SK-MEL-5 (cell line): ENCODE data around the gene ZBTB20.

GRCh38 chr3:115134626-115135474, 12.2 kb downstream of the ZBTB20 start:
RAMPAGE:
- cytosol, long total RNA, result no peak
- long total RNA, result no peak
- nucleus, long total RNA, result no peak

DNA sequence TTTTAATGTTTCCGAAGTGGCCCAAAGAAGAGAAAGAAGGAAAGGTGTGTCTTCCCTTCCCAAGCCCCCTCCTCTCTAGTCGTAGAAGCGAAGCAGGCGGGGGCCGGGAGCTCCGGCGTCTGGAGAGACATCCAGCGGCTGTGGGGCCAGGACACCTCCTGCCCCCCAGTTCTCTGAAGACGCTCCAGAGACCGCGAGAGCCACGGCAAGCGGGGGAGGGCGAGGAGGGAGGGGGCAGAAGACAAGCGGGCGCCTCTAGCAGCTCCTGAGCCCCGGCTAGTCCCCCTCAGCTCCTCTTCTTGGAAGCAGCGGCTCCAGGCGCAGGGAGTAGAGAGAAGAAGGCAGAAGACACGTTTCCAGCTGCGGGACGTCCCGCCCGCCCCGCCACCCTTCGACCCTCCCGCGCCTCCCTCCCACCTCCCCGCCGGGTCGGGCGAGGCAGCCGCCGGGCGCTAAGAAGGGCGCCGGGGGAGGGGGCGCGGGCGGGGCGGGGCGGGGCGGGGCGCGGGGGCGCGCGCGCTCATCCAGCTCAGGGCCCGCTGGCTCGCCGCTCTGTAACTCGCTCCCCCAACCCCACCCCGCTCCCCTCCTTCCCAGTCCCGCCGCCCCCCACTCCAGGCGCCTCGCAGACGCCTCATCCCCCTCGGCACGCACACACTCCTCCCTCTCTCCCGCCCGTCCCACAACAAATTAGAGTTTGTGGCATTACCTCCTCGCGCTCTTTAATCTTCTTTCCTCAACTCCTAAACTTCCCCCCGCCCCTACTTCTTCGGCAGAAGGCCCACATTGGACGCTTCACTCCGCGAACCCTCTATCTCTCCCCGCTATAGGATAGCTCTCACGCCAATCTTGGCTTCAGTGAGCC, at the start of gene ZBTB20:
ZBTB20 (minus strand) TSS at position 779 of the 865 bp plus-strand sequence.
RAMPAGE:
- cytosol, long total RNA, result start-site peak on the minus strand centred at position 763 of the sequence, 51 bp wide, 37 and 39 reads in 2 replicates
- long total RNA, result start-site peak on the minus strand centred at position 763 of the sequence, 54 bp wide, 51 and 36 reads in 2 replicates
- nucleus, long total RNA, result start-site peak on the minus strand centred at position 756 of the sequence, 37 bp wide, 588 and 149 reads in 2 replicates

DNA sequence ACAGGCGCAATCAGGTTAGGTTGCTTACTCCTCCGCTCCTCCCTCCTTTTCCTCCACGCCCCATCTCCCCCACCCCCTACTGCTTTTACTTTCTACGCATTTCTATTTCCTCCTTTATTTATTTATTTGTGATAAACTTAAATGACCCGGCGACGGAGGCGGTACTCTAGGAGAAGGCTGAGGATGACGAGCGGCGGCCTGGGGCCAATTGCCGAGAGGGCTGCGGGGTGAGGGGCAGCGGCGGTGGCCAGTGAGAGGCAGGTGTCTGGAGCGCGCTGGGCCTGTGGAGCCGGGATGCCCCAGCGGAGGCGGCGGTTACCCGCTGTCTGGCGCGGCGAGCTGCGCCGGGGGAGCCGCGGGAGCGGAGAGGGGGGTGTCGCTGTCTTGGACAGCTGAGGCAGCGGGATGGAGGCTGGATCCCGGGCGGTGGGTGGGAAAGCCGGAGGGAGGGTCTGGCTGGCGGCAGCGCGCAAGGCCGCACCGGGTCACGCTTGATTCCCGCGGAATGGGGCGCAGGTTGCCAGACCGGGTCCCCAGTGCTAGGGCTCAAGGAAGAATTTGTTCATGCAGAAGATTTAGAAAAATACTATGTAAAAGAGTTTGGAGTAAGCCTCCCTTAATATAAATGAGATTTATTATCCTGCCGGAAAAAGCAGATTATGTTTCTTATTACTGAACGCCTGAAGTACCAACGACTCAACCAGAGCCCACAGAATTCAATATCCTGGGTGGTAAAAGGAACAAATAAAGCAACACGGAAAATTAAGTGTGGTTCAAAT, 851 bp upstream of the ZBTB20 start:
RAMPAGE:
- cytosol, long total RNA, result no peak
- long total RNA, result no peak
- nucleus, long total RNA, result no peak

DNA sequence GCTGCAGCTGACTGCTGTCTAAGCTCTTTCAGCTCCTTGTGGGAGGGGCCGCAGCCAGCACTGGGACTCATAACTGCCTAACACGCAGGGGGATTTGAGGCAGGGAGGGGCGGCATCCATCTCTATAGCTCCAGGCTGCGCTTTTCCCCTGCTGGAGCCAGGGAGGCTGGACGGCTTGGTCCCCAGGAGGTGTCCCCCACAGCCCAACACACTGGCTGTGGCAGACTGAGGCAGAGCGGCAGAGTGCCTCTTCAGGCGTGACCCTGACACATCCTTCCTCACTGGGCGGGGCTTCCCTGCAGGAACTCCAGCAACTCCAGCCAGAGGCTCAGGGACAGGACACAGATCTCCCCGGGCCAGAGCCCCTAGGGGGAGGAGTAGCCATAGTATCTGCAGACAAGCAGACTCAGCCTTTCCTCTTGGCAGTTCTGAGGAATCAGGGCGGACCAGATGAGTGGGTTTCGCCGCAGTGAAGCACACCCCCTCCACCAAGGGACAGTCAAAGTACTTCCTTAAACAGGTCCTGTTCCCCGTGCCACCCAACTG, 107.8 kb upstream of the ZBTB20 start:
RAMPAGE:
- cytosol, long total RNA, result no peak
- long total RNA, result no peak
- nucleus, long total RNA, result no peak

DNA sequence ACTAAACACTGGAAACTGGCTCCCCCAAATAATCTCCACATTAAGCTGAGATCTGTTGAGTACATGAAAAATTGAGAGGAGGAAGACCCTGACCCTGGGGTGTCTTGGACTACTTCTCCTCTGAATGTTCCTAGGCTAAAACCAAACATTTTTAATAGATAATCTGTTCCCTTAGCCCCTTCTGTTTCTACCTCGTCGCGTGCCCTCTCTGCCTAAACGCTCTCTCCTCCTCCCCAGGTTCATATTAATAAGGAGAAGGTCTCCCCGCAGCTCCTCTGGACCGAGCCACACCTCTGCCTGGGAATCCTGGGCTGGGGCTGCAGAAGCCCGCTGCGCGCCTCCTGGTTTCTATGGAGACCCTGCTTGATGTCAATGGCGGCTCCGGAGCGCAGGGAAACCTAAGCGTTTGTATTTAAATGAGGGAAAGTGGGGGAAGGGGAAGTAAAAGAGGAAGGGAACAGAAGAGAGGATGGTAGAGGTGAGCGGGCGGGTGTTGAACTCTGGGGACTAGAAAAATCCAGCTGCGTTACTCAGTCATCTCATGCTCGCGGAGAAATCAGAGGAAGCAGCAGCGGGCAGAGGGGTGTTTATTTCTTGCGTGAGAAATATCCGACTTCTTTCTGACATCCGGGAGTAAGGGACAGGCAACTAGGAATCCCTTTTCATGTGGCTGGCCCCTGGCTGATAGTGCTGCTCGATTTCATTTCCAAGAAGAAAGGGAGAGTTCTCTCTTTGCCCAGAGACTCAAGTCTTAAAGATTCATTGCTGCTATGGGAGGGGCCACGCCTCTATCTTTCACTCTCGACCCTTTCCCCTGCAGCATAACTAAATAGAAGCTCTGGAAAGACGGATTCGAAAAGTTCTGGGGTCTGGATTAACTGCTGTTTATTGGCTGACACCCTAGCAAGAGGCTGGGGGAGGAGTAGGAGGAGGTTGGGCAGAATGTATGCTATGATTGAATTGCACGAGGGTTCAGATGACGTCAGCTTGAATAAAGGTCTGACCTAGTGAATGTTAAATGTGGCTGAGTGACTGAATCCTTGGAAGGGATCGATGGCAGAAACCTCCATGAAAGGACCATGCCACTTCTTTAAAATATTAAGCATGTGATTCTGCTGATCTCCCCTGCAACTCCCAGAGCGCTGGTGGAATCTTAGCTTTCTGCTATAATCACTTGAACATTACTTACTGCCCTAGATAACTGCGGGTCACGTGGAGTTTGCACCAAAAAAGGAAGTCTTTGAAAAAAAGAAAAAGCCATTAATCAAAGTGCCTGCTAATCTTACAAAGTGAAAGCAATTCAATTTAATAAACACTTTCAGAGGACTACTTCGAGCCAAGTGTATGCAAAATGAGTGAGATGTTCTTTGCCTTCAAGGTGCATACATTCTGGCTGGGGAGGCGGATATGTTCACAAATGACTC, 110.5 kb upstream of the GAP43 start:
RAMPAGE:
- cytosol, long total RNA, result no peak
- long total RNA, result no peak
- nucleus, long total RNA, result no peak

DNA sequence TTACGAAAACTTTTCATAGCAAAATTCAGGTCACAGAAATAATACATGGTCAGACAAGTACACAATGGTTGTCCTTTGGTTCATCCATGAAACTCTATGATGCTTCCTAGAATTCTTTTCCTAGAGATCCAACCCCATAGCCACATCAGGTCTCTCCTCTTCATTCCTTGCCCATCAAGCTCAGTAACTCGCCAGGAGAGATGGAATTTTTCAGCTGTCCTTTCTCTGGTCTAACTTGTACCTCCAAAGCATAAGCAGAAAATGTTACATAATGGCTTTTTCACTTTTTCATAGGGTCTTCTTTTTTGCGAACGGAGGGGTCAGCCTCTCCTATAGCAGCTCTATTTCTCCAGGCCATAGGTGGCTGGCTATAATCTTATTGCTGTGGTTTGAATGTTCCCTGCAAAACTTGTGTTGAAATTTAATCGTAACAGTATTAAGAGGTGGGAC, 34.7 kb downstream of the LSAMP start:
RAMPAGE:
- cytosol, long total RNA, result no peak
- long total RNA, result no peak
- nucleus, long total RNA, result no peak

GRCh38 chr3:116875375-116875700, 430.1 kb upstream of the LSAMP start:
RAMPAGE:
- cytosol, long total RNA, result no peak
- long total RNA, result no peak
- nucleus, long total RNA, result no peak

DNA sequence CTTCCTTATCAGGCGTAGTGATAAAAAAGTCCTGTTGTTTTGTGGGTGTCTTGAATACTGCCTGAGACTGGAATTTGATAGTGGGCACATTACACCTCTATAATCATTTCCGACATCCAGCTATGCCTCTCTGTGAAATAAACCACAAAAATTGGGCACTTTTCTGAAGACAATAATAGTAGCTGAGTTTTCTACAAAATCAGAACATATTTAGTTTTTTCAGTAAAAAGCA, 1059.8 kb upstream of the LSAMP start:
RAMPAGE:
- cytosol, long total RNA, result no peak
- long total RNA, result no peak
- nucleus, long total RNA, result no peak

DNA sequence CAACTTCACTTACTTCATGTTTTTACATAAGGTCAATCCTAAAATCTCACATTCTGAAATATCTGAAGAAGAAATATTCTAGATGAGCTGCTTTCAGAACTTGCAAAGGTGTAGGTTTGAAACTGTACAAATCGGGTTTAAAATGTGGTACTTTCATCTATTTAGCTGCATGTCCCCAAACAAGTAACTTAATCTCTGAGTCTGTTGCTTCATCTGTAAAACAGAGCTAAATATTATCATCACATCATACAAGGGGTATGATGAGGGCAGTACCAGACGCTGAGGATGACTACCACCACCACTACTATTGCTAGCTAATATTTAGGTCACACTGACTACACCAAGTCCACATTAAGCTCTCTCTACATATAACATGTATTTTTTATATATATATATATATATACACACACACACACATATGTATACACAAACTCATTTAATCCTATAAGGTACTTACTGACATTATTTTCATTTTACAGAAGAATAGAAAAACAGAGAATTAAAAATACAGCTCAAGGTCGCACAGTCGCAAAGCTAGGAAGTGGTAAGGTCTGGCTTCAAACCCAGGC, 101.5 kb downstream of the IGSF11 start:
RAMPAGE:
- cytosol, long total RNA, result no peak
- long total RNA, result no peak
- nucleus, long total RNA, result no peak

GRCh38 chr3:119257148-119257937, 16.7 kb upstream of the B4GALT4 start:
RAMPAGE:
- cytosol, long total RNA, result no peak
- long total RNA, result no peak
- nucleus, long total RNA, result no peak

DNA sequence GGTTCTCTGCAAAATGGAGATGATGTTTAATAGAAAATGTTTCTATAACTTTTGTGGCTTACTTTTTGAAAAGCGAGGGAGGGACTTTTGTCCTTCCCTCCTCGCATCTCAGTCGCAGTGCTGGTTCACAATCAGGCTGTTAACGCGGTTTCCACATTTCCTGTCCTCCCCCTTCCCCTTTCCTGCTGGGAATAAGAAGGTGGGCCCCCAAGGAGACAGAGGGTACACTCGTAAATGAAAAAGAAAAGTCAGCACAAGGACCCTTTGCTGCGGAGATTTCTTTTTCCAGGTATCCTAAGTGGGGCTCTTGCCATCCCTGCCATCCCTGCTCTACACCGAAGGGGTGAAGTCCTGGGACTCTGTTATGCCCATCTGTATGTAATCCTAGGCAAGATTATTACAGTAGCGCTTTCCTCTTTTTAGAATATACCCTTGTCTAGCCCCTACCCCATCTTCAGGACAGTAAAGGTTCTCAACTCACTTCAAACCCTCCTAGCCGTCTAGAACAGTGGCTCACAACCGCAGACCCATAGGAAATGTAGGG, 29.6 kb downstream of the ARHGAP31 start:
RAMPAGE:
- cytosol, long total RNA, result no peak
- long total RNA, result no peak
- nucleus, long total RNA, result no peak

RAMPAGE:
- cytosol, long total RNA, result no peak
- long total RNA, result no peak
- nucleus, long total RNA, result no peak
Measured at GRCh38 chr3:119459535-119460630, 3.5 kb downstream of the TMEM39A start.

RAMPAGE:
- cytosol, long total RNA, result no peak
- long total RNA, result no peak
- nucleus, long total RNA, result no peak
Measured at GRCh38 chr3:119580448-119580828, 1.1 kb downstream of the ADPRH start.

RAMPAGE:
- cytosol, long total RNA, result no peak
- long total RNA, result no peak
- nucleus, long total RNA, result no peak
Measured at GRCh38 chr3:119646919-119647591, 13.3 kb downstream of the POPDC2 start.

DNA sequence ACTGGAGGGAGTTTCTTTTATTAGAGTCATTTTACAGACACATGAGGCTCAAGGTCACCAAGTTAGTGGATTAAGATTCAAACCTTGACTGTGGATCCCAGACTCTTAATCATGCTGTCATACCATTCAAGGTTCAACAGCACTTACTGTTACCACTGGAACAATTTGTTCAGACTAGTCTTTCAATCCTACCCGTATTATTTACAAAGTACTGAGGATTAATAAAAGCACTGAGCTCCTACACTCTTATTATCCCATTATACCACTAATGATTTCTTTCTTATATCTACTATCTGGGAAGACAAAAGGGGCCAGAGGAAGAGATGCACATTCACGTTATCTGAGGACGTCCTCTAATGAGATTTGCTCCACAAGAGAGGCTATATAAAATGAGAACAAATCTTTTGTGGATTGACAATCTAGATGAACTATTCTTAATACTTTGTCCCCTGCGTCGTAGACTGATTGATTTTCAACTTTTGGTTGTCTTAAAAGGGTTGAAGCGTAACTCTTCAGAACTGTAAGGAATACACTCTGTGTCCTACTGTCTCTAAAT, 1.0 kb downstream of the COX17 start:
RAMPAGE:
- cytosol, long total RNA, result no peak
- long total RNA, result no peak
- nucleus, long total RNA, result no peak

DNA sequence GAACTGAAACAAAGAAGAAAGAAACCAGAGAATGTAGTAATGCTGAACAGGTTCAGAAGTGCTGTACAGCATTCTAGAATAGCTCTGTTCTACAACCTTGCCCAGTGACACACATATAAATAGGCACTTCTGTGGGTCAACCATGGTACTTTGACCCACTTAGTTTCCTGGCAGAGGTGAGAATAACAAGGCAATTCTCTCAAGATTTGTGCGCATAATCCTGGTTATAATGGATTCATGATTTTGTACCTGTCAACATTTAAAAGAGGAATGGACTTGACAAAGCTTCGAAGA, 12.3 kb downstream of the CFAP91 start:
RAMPAGE:
- cytosol, long total RNA, result no peak
- long total RNA, result no peak
- nucleus, long total RNA, result no peak

DNA sequence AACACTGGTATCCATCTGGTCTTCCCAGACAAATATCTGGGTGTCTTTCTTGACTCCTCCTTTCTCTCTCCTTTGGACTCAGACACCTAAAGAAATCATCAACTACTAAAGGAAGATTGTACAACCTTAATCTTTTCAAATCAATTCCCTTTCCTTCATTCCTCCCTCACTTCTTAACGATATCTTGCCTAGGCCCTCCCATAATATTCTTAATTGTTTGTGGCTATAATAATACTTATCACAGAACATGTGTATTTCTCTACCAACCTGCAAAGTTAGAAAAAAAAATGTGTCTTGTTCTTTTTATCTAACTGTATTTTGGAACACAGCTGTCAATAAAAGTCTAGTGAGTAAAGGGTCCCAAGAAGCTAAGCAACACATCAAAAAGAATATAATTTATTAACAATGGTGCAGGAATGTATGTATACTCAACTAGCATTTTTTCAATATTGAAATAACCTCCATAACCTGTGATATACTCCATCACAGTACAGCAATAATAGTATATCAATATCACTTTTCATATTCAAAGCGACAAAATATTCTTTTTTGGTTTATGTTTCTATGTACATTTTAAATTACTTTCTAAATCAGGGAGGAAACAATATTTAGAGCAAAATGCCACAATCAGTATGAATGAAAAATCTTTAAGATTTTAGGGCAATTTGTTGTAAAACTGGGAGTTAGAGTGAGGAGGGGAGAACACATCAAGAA, 39.2 kb downstream of the GSK3B start:
RAMPAGE:
- cytosol, long total RNA, result no peak
- long total RNA, result no peak
- nucleus, long total RNA, result no peak

DNA sequence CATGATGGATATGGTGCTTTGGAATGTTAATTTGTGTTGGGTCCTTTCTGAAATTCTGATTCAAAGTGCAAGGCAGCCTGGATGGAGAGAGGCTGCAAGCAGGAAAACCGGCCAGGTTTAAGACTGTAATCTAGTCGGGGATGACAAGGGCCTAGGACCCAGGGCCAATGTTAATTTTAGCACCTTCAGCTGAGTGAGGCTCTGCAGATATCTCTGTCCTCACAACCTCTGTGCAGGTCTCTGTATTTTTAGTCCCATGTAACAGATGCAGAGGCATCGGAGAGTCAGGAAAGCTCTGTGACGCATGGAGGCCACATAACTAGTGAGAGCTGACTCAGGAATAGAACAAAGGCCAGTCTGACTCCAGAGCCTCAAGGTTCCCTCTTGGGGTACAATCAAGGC, 31.1 kb downstream of the FSTL1 start:
RAMPAGE:
- cytosol, long total RNA, result no peak
- long total RNA, result no peak
- nucleus, long total RNA, result no peak

GRCh38 chr3:120840200-120840465, 67.9 kb upstream of the STXBP5L start:
RAMPAGE:
- cytosol, long total RNA, result no peak
- long total RNA, result no peak
- nucleus, long total RNA, result no peak

DNA sequence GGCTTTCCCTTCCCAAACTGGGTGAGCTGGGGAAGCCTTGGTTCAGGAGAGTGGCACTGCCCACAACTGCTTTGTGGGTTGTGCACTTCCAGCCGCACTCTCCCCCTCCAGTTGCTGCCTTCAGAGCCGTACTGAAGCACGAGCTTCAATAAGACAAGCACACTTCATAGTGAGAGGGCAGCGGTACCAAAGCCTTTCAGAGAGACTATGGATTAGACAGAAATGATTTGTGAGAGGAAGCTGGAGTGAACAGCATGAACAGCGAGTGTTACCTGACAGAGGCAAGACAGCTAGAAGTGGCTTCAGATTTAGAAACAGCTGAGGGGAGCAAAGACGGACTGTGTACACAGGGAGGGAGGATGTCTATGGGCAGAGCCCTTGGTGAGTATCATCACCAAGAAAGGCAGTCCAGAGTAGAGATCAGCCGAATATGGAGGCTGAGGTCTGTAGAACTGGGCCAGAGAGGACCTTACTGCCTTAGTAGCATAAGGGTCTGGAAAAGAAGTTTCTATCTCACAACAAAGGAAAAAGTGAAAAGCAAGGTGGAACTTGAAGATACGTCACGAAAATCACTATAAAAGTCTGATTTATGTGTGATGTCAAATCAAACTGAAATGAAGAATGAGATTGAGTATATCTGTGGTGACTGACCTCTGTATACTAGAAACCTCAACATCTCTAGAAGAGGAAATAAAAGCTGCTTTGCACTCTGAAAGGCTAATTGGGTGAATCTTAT, 31.0 kb downstream of the HCLS1 start:
RAMPAGE:
- cytosol, long total RNA, result no peak
- long total RNA, result no peak
- nucleus, long total RNA, result no peak